ENCODE measurements around a stretch of chr15.

DNA sequence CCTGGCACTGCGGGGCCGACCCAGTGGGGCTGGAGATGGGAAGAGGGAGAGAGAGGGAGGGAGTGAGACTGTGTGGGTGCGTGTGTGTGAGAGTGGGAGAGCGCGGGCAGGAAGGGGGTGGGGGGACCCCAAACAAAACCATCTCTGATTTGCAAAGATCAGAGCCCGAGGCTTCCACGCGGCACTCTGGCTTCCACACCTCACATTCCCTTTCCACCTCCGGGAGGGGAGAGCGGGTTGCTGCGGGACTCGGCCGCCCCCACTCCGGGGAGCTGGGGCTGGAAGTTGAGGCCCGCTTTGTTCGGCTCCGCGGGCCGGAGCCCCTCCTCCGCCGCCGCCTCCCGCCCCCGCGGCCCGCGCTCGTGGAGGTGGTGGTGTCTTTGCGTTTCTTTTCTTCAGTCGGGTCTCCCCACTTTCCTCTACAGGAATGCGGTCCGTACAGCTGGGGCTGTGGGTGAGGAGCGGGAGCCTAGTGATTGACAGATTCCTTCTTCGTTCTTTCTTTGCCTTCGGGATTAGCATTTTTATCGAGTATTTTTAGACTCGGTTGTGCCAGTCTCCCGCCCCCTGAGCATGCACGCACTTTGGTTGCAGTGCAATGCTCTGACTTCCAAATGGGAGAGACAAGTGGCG lies 1.1 kb downstream of the SMAD3 start:
- PRO-cap: bidirectional peak, plus-strand start at position 420 of the sequence, minus-strand start at position 274 of the sequence

DNA sequence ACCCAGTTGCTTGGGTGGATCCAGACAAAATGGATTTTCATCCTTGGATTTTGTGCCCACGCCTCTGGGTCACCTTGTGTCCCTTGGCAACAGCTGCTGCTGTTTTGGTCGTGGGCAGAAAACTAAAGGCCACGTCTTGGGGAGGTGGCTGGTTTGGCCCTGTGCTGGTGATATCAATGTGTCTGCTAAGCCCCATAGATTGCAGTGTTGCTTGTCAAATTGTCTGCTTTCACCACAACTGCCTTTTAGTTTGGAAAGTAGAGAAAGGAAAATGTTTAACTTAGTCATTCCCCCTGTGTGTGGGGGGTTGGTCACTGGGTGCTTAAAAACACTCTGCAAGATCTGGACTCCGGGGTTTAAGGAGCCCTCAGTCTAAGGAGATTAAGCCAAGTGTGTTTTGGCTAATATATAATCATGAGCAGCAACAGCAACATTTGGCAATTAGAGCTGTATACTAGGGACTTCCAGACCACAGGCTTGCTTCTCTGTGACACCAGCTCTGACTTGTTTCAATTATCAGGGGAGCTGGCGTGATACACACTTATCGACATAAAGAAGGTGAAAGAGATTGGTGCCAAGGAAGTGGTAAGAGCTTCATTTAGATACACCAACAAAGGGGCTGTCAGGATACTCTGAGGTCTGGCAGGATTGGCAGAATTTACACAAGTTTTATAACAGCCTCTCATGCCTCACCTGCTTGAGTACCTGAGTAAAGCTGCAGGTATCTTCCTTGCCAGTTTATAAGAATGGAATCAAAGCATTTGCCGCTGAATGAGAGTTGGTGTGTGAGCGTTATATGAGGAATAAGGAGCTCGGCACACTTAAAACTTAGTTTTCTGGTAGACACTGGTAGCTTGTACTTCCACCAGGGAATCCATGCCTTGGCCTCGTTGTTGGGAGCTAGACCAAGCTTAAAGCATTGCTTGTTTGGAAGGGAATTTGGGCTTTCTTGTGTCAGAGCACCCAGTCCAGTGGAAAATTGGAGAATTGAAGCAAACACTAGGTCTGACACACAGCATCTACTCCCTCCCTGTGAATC lies 3.6 kb downstream of the SMAD3 start:
- PRO-cap: no peak

GRCh38 chr15:67139857-67140256 lies 74.5 kb downstream of the SMAD3 start:
- PRO-cap: no peak

DNA sequence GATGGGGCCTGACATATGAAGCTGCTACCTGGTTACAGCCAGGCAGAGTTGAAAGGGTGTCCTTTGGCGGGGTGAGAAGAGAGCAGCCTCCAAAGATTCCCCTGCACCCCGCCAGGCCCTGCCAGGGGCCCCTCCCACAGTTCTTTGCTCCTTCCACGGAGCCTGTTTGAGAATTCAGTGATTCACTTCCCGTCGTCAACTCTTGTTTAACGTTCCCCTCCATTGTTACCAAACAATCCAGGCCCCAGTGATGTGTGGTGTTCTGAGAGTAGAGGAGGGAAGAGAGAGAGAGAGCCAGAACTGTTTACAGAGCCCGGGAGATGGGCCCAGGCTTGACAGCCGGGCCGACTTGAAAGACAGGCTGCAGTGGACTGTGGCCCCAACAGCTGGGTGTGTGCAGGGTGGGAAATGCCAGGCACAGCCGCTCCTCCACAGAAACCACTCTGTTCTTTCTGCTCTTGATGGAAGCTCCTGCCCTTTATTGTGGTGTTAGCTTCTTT lies 81.5 kb downstream of the SMAD3 start:
- PRO-cap: no peak

DNA sequence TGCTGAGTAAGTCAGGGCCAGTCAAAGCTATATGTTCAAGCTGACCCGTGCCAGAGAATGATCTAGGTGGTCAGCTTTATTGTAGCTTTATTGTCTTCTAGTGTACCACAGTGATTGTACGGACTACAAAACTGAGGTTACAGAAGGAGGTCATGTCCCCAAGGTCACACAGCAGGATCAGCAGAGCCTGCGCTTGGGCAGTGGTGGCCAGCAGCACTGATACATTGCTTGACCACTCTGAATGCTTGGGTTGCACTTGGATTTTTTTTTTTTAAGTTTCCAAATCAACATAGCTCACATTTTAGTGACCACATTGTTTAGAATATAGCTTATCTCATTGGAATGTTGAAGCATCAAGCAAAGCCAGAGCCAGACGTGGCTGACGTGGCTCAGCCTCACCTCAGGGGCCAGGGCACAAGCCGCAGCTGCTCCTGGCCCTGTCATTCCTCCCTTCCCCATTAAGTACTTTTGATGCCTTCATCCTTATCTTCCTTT lies 76.0 kb downstream of the AAGAB start:
- PRO-cap: no peak

- PRO-cap: no peak
Observed at GRCh38 chr15:67706139-67706631, 119.1 kb upstream of the SKOR1 start.

- PRO-cap: no peak
Observed at GRCh38 chr15:67784215-67784836, 41.0 kb upstream of the SKOR1 start.

- PRO-cap: unidirectional peak, plus-strand start at chr15:67840372
Observed at GRCh38 chr15:67840224-67841171, 15.2 kb downstream of the SKOR1 start.

GRCh38 chr15:68012894-68013289 lies 41.2 kb upstream of the PIAS1 start:
- PRO-cap: unidirectional peak, plus-strand start at chr15:68013151

DNA sequence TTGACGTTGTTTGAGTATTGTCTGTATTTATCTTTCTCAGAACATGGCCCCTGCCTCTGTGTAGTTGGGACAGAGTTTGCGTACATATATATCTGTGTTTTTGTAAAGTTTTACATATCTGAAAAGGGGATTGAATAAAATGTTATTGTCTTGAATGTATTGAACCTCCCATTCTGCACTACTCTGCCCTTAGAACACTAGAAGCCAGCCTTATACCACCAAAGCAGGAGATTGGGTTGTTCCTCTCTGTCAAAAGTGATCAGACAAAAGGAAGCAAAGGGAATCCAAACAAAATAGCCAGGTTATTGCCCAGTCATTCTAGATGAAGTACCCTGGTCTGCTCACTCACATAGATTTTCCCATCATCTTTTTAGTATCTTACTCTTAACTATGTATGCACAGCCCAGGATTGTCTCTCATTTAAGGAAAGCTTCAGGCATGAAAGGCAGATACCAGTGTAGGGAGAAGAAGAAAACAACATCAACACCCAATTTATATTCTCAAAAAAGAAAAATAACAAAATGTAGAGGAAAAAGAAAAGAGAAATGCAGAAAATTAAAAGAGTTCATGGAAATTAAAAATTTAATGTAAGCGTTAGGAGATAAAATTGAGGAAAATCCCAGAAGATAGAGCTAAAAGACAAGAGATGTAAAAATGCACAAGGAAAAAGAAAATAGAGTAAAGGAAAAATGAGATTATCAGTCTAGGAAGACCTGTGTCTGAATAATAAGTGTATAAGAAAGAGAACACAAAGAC lies 27.1 kb downstream of the PIAS1 start:
- PRO-cap: no peak

DNA sequence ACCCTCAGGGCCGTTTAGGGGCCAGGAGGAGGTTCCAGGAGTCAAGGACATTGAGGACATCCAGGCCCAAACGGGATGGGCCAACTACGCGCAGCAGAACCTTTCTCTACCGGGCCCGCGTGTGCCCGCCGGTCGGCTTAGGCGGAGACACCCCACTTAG lies 99 bp upstream of the FEM1B start:
- PRO-cap: bidirectional peak, plus-strand start outside the sequence, minus-strand start at position 52 of the sequence

DNA sequence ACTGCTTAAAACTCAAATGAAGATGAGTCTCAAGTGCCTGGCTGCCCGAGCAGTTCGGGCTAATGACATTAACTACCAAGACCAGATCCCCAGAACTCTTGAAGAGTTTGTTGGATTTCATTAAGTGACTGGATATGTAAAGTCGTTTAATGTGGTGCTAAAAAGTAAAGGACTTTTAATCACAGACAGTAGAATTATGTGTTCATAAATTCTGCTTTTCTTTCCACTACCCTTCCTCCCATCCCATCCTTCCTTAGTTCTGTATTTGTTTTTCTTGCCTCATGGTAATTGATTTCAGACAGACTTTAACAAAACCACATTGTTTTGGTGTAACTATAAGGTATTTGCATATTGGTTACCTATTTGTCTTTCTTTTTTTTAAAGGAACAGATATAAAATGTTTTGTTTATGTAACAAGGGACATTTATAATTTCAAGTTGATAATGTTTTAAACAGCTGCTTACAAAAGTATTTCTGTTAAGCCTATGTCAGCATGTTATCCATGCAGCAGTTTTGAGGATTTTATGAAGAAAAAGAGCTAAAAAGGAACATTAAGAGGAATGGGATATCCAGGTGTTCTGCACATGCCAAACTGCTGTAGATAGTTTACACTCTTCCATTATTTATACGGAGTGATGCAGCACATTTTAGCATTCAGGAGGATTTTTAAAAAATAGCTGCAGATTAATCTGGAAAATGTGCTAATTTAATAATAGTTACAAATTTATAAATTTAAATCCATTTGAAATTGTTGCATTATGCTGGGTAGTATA lies 13.8 kb downstream of the FEM1B start:
- PRO-cap: no peak

- PRO-cap: no peak
Observed at GRCh38 chr15:68360382-68361248, 71.3 kb downstream of the ITGA11 start.

DNA sequence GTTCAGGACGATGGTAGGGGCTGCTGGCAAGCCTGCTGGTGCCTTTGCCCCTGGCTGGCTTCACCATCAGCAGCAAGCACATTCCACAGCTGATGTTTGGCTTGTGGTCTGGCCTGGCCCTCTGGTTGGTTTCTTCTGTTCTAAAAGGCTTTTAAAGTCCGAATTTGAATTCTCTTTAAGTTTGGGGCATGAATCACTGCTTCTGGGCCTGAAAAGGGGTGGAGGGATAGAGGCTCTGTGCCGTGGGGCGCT lies 10.2 kb downstream of the ITGA11 start:
- PRO-cap: no peak

- PRO-cap: no peak
Observed at GRCh38 chr15:68640672-68641780, 62.2 kb downstream of the CORO2B start.

GRCh38 chr15:68808586-68809738 lies 11.7 kb downstream of the ANP32A start:
- PRO-cap: no peak

DNA sequence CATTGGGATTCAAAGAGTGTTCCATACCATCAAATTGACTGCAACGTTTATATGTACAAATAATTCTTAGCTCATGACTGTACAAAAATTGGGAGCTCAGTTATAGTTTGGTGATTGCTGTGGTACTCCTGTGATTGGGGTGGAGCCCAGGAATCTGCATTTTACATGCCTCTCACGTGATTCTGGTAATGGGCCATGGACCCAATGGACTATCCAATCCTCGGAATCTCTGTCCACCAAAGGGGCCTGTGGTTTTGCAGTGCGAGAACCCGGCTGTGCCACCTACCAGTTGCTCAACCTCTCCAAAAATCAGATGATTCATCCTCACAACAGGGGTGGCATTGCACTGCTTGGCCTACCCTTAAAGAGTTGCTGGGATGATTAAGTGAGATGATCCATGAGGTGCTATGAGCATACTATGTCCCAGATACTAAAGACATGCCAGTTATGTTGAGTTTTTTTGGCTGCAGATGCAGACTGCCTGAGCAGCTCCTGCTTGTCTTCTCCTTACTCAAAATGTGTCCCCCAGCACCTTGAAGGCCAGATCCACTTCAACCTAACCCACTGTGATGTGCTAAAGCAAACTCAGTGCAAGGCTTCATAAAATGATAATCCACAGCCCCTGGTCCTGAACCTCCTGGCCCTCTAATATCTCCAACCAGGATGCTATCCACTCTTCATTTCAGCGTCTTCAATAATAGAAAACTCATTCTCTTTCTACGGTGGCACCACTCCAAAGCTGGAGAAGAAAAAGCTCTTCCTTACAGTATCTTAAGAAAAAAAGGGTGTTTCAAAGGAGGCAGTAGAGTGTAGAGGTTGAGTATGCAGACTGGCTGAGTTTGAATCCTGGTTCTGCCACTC lies 5.0 kb downstream of the ANP32A start:
- PRO-cap: no peak

DNA sequence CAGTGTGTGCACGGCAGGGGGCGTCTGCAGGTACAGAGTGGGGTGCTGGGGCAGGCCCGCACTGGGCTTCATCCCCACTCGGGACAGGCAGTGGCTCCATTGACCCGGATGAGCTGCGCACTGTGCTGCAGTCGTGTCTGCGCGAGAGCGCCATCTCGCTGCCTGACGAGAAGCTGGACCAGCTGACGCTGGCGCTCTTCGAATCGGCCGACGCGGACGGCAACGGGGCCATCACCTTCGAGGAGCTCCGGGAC lies 16.9 kb downstream of the NOX5 start:
- PRO-cap: no peak

GRCh38 chr15:69081867-69082548 lies 67.5 kb downstream of the NOX5 start:
- PRO-cap: no peak

DNA sequence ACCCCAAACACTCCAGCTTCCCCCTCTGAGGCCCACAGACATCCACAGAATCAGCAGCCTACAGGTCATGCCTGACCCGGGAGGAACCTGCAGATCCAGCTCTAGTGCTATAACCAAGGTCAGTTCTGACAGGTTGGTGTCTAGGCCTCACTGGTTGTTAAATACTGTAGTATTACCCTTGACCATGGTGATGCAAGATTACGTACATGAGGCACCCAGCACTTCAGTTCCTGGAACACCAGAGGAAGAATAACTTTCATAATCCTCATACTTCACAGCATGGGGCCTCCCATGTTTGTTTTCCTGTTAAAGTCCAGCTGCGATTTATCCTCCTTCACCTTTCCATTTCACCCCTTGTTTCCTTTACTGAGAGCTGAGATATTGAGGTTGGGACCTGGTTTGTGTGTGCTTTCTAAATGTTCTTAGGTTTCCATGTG lies 34.4 kb upstream of the GLCE start:
- PRO-cap: no peak

All from jejunum (tissue), 1 donor.